Cytotoxic T cell (primary cell): ENCODE data around the genes OXCT2 and MFSD2A.

- PRO-cap, 2 experiments, result no peak in any of the 2 experiments
Observed at GRCh38 chr1:39560222-39560879, 16.2 kb downstream of the PABPC4 start.

- PRO-cap, 2 experiments, result peak in 1 of 2 experiments; most common plus-strand start chr1:39681080 (in 1); most common minus-strand start chr1:39680974 (in 1)
Observed at GRCh38 chr1:39680837-39681202, 8.9 kb upstream of the NT5C1A start.

GRCh38 chr1:39771171-39771679 lies at the start of gene OXCT2:
Gene OXCT2, minus strand, starts transcription at chr1:39771348.
- PRO-cap, 2 experiments, result no peak in any of the 2 experiments

DNA sequence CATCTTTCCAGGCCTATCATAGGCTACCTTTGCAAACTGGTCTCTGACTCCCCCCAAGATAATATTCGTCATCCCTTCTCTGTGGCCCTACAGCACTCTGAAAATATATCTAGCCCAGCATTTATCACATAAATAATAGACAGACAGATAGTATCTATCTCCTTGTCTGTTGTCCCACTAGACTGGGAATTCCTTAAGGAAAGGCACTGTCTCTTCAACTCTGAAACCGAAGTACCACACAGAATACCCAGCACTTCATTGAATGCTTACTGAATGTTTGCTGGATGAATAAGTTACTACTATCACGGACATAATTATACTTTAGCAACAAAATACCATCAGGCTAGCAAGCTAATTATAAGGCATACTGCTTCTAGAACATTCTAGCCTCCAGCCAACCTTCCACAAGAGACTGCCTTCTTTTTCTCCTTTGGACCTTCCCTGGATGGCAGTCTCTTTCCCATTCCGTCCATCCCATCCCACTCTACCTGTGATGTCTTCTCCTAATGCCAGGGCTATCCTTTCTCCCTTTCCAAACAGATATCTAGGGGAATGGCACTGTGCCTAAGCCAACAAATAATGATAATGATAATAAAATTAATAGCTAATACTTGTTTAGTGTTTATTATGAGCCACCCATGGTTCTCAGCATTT lies 33.8 kb downstream of the TRIT1 start:
- PRO-cap, 2 experiments, result no peak in any of the 2 experiments

DNA sequence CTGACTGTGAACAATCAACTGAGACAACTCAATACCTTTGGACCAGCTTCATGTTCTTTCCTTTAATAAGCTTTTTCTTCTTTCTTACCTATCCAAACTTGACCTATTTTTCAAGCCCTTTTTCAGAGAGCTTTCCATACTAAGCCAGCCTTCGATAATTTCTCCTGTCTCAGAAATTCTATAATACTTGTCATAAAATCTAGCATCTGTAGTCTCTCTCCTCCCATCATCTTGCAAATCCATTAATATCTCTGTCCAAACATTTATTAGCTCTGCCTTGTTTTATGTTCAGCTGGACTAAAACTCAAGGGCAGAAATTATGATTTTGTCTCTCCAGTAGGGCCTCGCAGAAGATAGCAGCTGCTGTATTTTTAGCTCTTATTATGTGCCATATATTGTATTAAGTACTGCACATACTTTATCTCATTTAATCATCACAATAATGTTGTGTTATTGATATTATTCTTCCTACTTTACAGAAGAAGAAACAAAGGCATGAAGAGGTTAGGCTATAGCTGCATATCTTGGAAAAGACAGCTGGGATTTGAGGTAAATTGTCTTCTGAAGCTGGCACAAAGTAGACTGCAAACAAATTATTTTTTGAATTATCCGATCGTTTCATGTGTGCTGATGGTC lies 1.6 kb downstream of the TRIT1 start:
- PRO-cap, 2 experiments, result no peak in any of the 2 experiments

- PRO-cap, 2 experiments, result no peak in any of the 2 experiments
Observed at GRCh38 chr1:39922041-39922904, 20.6 kb upstream of the MYCL start.

GRCh38 chr1:39926339-39926847 lies 24.7 kb upstream of the MYCL start:
- PRO-cap, 2 experiments, result no peak in any of the 2 experiments

DNA sequence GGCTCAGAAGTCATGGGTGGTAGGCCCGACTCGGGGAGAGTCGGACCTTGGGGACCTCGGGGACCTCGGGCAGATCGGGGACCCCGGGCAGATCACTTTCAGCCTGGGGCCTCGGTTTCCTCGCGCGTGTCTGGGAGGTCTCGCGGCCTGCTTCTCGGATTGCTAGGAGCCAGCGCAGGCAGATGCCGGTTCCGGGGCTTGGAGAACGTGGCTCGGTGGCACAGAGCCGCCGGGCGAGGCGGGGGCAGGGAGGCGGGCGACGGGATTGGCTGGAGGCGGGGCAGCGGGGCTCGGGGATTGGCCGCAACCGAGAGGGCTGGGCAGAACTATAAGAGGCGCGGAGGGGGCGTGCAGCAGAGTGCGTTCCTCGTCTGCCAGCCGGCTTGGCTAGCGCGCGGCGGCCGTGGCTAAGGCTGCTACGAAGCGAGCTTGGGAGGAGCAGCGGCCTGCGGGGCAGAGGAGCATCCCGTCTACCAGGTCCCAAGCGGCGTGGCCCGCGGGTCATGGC lies at the start of gene MFSD2A:
MFSD2A (plus strand) TSS at position 356 of the 508 bp plus-strand sequence.
- PRO-cap, 2 experiments, result peak in 2 of 2 experiments; most common plus-strand start position 356 of the sequence (in 1); most common minus-strand start position 132 of the sequence (in 1)

DNA sequence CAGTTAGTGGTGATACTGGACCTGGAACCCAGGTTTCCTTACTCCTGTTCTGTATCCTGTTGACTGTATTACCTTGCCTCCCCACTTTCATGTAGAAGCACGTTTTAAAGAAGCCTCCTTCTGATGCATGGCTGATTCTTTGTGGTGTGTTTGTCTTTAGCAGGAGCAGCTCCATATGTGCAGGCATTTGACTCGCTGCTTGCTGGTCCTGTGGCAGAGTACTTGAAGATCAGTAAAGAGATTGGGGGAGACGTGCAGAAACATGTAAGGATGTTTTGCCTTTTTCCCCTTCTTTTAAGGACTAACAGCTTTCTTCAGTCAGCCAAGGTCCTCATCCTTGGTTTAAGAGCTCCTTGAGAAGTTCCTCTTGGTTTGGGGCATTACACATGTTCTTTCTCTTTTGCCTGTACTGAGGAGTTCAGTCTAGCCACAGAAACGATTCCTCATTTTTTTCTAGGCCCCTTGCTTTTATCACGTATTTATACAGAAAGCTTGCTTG lies 19.4 kb downstream of the CAP1 start:
- PRO-cap, 2 experiments, result no peak in any of the 2 experiments

DNA sequence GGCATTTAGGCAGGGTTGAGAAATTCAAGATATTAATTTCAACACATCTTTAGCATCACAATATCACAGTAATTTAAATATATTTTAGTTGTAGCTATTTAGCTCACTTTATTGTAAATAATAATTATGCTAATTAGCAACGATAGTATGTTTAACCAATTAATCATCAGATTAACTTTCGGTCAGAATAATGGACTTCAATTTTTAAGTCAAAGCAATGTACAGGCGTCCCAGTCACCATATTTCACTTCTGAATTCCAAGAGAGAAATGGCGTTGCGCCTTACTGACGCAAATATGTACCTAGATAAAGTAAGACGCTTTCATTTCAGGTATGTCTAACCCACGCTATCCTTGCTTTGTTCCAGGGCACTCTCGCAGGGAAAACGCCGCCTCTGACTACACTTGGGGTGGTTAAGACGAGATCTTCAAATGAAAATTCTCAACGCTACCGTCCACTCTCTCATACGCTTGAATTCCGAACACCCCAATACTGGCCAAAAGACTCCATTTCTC lies 875 bp upstream of the ZMPSTE24 start:
- PRO-cap, 2 experiments, result no peak in any of the 2 experiments

DNA sequence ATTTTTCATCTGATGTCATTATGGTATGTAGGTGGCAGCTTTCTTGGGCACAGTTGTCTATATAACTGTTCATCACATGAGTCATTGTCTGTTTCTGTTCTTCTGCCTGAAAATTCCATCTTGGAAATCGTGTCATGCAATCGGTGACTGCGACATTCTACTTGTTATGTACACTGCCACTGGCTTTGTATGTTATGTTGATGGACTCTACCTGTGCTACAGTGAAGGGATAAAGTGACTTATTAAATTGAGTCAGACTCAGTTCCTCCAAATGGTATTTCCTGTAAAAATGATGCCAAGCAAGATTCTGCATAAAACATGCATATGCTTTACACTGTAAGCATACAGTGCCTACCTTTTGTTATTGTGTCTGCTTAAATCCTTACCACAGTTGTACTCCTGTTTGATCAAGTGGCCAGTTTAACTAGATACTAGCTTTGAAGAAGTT lies 8.6 kb downstream of the SMAP2 start:
- PRO-cap, 2 experiments, result peak in 1 of 2 experiments; most common plus-strand start position 87 of the sequence (in 1)

- PRO-cap, 2 experiments, result peak in 2 of 2 experiments; most common plus-strand start chr1:40389587 (in 2); most common minus-strand start chr1:40389386 (in 1)
Observed at GRCh38 chr1:40389290-40389810, 15.8 kb downstream of the SMAP2 start.

DNA sequence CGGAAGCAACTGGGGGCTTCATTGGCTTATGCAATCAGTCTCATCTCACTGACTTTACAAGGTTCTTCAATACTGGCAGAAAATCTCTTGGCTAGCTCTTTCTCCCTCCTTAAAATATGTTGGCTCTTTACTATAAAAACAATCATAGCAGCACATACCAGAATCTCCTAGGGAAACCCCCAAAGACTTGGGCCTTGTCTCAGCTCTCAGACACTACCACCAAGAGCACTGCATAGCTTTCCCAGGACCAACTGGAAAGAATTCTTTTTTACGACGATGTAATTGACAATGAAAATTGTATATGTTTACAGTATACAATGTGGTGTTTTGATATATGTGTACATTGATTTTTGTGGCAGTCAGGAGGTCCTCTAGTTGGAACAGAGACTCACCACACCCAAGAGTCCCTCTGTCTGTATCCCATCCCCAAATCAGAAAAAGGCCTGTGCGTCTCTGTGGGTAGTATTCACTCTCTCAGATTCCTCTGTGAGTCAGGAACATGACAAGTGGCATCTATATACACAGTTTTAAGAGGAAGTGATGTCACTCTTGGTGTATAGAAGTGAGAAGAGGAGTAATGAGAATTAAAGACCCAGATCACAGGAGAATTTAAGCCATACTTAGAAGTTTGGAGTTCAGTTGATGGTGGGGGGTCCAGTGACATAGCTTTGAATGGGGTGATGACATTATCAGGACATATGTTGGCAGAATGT lies 21.1 kb downstream of the SMAP2 start:
- PRO-cap, 2 experiments, result peak in 2 of 2 experiments; most common plus-strand start position 617 of the sequence (in 1); most common minus-strand start position 488 of the sequence (in 2)

DNA sequence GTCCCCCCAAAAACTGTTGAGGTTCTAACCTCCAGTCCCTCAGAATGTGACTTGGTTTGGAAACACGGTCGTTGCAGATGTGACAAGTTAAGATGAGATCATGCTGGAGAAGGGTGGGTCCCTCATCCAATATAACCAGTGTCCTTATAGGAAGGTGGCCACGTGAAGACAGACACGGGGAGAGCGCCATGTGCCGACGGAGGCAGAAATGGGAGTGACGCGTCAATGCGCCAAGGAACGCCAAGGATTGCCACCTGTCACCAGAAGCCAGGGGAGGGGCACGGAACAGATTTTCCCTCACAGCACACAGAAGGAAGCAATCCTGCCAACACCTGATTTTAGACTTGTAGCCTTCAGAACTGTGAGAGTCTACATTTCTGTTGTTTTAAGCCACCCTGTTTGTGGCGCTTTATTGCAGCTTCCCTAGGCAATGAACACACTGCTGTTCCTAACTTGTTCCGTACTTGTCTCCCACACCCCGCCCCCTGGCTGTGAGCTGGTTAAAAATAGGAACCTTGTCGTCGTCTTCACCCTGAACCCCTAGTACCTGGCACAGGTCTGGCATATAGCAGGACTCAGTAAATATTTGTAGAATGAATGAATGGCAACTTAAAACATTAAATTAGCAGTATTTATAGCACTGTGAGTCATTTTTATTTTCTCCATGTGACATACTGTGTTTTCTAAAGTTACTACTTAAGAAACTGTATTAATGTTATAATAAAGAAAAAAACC lies 14.2 kb downstream of the RIMS3 start:
- PRO-cap, 2 experiments, result no peak in any of the 2 experiments

- PRO-cap, 2 experiments, result no peak in any of the 2 experiments
Observed at GRCh38 chr1:40663027-40664130, 2.1 kb downstream of the RIMS3 start.

DNA sequence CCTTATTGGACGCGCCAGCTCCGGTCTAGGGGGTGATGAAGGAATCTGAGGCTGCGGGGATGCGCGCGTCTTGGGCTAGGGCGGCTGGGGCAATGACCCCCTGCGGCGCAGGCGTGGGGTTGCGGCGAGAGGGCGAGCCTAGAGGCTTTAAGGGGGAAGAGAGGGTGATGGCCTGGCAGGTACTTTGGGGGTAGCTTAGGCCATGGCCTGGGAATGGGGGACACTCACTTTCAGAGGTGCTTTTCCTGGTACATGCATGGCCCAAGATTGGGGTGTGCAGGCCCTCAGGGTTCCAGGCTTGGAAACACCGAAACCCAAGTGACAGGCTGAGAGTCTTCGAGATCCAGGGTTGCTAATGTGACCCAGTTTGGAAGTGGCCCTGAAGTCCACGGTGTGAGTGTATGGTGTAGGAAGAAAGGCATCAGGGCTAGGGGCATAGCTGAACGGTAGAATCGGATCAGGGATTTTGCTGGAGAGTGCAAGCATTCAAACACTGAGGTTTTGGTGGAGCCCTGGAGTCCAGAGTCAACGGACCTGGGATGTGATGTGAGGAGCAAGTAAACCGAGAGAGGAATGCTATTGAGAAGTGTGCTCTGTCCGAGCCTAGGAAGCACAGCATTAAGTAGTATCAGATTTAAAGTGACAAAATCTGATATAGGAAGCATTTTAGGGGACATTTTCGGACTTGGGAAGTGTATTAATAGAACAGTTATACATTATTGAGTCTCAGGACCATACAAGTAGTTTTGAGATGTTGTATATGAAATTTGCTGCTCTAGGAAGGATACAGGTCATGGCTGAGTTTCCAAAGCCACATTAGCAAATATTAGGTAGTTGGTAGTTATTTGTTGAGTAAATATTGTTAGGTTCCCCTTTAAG lies 904 bp downstream of the NFYC start:
- PRO-cap, 2 experiments, result peak in 2 of 2 experiments; most common plus-strand start position 35 of the sequence (in 2); most common minus-strand start position 94 of the sequence (in 2)

DNA sequence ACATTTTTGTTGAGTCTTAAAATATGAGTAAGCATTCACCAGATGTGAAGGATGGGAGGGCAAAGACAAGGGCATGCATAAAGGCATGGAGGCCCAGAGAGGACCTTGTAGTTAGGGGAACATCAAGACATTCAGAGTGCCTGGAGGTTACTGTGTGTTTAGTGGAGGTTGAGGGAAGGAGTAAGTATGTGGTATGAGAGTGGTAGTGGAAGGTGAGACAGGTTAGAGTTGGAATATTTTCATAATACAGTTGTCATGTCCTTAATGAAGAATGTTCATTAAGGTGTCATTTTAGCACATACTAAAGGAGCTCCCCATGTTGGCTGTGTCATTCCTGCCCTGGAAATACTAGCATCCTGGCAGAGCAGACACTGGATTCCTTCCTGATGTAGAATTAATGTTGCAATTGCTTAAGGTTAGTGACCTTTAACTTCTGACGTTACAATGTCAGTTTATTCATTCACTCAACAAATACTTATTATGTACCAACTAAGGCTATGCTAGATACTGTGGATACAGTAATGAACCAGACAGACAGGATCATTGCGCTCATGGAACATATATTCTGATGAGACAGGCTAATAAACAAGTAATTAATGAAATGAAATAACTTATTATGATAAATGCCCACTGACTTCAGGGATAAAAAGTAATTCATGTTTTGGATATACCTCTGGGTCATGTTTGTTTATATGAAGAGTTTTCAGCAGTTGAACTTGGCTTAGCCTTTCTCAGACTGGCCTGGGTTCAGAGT lies 43.6 kb upstream of the KCNQ4 start:
- PRO-cap, 2 experiments, result no peak in any of the 2 experiments

GRCh38 chr1:40802168-40802809 lies 18.7 kb downstream of the KCNQ4 start:
- PRO-cap, 2 experiments, result peak in 1 of 2 experiments; most common plus-strand start chr1:40802606 (in 1); most common minus-strand start chr1:40802349 (in 1)

DNA sequence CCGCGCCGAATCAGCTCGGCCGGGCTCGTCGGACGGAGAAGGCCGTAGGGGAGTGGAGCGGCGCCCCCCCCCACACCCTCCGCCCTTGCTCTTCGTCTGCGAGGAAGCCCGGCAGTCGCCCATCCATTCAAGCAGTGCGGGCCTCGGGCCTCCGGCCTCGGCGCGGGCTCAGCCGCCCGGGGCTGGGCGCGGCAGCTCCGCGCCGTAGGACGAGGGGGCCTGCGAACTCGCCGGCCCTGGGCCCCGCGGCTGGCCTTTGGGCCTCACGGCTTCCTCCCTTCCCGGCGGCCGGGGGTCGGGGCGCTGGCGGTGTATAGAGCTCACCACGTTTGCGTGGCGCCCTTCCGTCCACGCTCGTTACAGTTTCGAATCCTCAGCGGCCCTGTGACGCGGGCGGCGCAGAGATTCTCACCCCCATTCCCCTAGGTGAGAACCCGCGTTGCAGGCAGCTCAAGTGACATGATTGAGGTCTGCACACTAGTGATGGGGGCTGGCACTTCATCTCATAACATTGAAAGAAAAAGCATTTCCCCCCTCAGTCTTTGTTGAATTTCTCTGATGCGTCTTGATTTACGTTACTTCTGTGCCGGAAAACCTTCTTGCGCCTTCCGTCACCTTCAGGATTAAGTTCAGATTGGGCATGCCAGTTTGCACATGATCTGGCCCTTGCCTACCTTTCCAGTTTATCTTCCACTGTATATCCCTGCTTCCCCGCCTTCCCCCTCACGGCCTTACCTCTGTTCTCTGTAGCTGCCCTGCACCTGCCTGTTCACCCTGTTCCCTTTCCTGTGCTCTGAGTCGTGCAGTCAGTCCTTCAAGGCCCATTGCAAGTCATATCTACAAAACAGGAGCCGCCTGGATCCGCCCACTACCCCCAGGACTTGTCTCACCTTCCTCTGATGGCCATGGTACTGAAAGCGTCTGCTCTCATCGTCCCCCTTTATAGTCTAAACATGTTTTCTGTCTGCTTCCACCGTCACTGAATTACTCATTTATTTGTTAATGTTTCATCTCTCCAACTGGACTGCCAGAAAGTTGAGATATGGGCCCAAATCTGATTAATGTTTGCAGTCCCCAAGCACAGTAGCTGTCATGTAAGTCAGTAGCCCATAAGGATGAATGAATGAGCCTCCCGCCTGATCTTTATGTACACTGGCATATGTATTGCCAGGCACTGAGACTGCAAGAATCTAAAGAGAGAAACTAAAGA lies 1.0 kb downstream of the CTPS1 start:
- PRO-cap, 2 experiments, result peak in 2 of 2 experiments; most common plus-strand start position 538 of the sequence (in 2); most common minus-strand start position 361 of the sequence (in 2)

- PRO-cap, 2 experiments, result no peak in any of the 2 experiments
Observed at GRCh38 chr1:41149439-41149890, 92.6 kb downstream of the SCMH1 start.